Cerebral cortex (tissue), 2 donors: ENCODE results near the genes DOHH, GIPC3 and ATCAY.

DNA sequence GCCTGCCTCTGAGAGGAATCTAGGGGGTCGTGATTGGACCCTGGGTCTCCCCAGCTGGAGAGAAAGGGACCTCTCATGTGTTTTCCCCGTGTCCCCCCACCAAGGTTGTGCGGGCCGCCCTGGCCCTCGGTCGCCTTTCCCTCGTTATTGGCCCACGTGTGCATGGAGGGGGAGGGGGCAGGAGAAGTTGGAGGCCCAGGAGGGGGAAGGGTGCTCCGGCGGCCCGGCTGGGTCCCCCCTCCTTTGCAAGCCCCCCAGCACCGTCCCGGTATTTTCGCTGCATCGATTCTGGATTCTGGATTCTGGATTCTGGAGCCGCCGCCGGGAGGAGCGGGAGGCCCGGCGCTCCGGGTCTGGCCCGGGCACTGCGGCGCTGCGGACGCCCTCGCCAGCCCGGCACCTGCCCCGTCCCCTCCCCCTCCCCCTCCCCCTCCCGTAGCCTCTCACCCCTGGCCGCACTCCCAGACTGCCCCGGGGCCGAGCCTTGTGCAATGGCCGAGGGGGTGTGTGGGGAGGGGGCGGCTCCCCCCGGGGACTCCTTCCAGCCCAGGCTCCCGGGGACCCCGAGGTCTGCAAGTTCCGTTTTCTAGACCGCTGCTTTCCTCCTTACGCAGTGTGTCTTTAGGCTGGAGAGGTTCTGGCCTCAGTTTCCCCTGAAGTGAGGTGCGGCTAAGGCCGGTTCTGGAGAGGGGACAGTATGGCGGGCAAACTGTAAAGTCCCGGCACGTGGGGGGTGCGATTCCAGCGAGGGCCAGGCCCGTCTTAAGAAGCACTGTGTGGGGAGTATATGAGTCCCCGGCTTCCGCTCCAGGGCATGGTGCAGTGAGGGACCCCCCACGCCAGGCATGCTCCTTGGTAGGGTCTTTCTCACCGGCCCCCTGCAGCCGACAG, 926 bp downstream of the NFIC start:
- PRO-cap, 2 experiments: peak in 1 of 2 experiments; most common plus-strand start position 300 of the sequence (in 1); most common minus-strand start position 111 of the sequence (in 1)

GRCh38 chr19:3433239-3433891, 47.0 kb downstream of the SMIM24 start:
- PRO-cap, 2 experiments: no peak in any of the 2 experiments

DNA sequence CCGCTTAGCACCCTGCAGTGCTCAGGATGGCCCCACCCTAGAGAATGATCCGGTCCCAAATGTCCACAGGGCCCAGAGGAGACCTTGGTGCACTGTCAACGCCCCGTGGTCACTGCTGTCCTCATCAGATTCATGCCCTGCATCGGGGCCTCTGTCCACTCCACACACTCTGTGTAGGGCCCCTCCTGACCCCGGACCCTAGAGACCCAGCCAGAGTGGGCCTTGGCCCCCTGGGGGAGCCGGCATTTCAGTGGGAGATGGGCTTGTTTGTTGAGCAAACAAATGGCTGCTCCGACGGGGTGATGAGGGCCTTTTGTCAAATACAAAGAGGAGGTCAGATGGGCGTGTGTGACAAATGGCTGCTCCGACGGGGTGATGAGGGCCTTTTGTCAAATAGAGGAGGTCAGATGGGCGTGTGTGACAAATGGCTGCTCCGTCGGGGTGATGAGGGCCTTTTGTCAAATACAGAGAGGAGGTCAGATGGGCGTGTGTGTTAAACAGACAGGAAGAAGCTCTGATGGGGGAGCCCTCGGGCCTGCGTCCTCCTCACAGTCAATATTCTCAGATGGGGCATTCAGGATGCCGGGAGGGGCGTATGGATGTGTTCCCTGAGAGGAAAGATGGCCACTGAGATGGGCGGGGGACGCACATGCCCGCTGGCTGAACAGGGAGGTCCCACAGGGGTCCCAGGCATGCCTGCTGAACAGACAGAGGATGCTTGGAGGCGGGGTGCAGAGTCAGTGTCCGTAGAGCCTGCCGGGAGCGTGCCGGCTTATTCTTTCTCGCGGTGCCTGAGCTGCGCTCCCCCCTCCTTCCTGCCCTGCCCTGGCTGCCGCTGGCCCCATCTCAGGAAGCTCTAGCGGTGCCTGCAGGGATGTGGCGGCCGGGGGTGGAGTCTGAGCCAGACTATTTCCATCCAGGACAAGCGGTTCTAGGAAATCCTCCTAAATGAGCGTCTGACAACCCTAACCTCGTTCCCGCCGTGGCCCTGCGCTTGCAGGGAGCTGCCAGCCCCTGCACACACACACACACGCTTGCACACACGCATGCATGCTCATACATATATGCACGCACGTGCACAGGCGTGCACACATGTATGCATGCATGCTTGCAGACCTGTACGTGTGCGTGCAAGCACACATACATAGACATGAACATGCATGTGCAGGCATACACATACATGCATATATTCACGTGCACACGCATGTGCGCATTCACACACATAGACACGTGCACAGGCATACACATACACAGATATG, 36.1 kb downstream of the SMIM24 start:
- PRO-cap, 2 experiments: peak in 1 of 2 experiments; most common minus-strand start position 827 of the sequence (in 1)

DNA sequence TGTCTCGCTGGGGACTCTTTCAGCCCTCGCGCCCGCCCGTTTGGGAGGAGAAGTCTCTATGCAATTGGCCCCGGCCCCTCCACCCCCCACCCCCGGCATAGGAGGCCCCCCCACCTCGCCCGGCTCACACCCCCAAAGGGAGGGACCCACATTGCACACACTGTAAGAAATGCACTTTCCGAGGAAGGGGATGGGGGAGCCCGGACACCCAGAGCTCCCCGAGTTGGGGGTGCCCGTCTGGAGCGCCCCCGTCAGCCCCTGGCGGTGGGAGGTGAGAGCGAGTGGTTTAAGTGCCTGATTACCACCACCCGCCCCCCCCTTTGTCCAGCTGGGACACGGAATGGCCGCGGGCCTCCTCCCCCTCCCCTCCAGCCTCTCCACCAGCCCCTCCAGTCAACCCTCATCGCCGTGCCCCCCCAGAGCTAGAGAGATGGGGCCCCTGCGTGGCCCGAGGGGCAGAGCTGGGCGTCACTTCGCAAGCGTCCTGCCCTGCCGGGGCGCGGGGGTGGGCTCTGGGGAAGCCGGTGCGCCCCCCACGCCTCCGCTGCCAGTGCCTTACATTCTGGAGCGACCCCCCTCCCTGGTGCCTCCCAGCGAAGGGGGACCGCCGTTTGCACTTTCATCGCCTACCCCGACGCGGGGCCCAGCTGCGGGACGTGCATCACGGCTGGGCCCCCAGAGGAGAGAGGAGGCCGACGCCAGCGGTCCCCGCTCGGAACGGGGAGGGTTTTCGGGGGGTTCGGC, 16.6 kb downstream of the SMIM24 start:
- PRO-cap, 2 experiments: no peak in any of the 2 experiments

DNA sequence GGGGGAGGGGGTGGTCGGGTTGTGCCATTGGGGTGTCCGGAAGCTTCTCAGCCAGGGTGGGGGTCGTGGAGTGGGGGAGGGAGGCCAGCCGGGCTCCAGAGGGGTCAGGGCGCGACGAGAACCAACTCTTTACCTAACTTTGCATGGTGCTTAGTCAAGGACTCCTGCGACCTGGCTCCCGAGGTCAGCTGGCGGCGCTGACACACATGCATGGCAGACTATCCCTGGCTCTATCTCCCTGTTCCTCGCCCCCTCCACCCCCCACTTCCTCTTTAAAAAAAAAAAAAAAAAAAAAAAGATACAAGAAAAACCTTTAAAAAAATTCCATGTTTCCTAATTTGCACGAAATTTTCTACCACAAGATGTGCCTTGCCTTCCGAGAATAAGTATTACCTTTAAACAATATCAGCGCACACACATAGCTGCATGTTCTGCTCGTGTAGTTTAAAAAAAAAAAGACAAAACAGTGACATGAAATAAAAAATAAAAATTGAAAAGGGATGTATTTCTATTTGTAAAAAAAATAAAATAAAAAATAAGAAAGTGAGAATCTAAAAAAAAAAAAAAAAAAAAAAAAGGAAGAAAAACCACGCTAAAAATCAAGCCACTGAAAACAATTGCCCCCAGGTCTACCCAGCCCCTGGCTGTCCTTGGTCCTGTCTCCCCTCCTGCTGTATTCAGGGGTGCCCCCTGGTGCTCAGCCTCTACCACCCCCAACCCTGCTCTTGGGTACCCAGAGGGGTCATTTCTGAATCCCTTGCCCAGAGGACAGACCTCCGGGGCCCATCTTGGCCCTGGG, 15.2 kb downstream of the SMIM24 start:
- PRO-cap, 2 experiments: no peak in any of the 2 experiments

DNA sequence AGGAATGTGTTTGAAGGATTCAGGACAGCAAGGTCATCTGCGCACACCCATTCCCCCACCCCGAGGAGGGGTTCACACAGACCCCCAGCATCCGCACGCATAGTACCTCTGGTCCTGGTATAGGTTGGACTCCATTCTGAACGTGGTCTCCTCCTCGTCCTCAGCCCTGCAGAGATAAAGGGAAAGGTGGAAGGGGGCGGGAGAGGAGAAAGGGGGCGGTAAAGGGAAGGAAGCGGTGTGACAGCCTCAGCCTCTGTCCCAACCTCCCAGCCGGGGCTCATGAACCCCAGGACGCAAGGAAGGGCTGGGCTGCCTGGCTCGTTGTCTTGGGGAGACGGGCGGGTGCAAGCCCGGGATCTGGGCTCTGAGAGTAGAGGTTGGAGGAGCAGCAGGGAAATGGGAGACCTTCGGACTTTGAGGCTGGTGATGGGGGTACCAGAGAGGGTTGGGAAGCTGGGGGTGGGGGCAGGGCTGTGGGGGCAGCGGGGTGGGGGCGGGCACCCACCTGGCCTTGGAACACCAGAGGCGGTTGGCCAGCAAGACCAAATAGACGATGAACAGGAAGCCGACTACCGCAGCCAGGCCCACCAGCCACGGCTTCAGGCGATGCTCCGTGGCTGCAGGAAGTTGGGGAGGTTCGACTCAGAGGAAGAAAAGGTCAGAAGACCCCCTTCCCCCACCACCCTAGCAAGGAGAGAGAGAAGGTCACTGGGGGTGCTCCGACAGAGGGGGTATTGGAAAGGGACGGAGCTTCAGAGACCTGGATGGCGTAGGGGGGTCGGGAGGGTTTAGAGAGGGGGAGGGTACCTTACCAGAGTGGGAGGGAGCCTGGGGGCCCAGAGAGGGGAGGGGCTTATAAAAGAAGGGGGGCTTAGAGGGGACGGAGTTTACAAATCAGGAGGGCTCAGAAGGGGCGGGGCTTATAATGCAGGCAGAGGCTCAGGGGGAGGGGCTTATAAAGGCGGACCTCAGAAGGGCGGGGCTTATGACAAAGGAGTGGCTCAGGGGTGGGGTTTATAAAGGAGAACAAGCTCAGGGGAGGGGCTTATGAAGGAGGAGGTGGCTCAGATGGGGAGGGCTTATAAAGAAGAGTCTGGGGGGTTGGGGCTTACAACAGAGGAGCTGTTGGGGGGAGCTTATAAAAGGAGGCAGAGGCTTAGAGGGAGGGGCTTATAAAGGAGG, 1.6 kb downstream of the SMIM24 start:
- PRO-cap, 2 experiments: no peak in any of the 2 experiments

- PRO-cap, 2 experiments: no peak in any of the 2 experiments
Measured at GRCh38 chr19:3494592-3494984, 5.9 kb downstream of the DOHH start.

DNA sequence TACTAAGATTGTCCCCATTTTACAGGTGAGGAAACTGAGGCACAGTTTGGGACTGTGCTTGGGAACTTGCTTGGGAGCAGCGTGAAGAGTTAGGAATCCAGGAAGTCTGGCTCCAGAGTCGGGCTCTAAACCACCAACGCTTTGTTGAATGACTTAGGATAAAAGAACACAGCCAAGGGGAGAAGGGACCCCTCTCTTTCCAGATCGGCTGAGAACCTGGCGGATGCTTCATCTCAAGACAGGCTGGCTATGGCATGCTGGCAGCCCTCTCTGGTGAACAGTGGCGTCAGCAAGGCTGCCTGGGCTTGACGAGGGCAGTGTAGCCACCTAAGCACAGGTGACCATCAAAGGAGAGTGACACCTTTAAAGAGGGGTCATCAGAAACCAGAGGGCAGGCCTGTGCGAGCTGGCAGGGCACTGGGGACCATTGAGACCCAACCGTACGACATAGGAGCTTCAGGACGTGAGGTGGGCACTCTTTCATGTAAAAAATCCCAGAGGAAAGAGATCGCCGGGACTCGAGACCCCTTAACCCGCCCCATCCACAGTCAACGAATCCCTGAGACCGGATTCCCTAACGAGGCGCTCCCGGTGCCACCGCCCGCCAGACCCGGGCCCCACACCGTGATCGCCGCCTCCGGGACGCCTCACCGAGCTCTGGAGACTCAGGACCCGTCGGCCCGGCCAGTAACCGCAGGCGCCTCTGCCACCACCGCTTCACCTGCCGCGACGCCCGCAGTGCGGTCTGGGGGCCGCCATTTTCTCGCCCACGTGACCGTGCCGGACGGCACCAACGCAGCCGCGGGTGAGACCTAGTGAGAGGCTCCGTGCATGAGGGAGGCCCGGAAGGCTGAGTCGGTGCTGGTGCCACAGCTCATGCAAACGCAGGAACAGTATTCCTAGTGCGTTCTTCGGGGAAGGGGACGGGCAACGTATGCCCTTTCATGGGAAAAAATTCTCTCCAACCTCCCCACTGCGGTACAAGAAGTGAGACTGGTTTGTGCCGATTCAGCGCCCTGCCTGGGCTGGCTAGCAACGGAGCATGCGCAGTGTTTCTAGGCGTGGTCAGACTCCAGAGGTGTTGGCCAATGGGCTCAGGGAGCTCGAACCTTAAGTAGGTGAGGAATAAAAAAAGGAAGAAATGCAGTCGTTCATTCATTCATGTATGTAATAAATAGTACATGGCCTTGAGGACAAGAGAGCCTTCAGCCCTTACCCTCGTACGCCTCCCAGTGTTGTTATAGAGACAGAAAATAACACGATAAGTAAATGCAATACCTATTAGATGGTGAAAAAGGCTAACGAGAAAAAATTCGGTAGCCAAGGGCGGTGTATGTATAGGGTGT, at the start of gene DOHH:
Gene DOHH, minus strand, starts transcription at position 765 of the 1,346 bp plus-strand sequence.
- PRO-cap, 2 experiments: peak in 1 of 2 experiments; most common plus-strand start position 1,049 of the sequence (in 1); most common minus-strand start position 765 of the sequence (in 1)

- PRO-cap, 2 experiments: no peak in any of the 2 experiments
Measured at GRCh38 chr19:3585066-3585843, at the start of gene GIPC3. TSS of gene GIPC3 (plus strand) at chr19:3585478.

DNA sequence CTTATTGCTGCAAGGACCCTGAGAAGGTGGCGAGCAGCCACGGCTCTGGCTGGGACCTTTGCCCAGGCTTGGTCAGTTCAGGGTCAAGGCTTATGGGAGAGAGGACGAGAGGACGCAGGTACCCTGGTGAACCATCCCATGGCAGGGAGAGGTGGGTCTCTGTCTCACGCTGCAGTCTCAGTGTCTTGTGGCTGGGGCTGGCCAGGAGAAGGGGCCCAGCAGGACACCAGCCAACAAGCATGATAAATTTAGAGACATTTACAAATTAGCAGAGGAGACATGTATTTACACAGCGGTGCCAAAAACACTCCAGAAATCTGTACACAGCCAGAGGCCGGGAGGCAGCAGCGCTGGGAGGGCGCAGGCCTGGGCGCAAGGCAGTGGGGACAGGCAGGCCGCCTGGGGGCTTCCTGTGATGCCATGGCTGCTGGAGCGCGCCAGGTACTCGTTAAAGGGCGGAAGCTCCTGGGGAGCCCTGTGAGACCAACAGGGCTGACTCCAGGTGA, 7.0 kb upstream of the TBXA2R start:
- PRO-cap, 2 experiments: no peak in any of the 2 experiments

DNA sequence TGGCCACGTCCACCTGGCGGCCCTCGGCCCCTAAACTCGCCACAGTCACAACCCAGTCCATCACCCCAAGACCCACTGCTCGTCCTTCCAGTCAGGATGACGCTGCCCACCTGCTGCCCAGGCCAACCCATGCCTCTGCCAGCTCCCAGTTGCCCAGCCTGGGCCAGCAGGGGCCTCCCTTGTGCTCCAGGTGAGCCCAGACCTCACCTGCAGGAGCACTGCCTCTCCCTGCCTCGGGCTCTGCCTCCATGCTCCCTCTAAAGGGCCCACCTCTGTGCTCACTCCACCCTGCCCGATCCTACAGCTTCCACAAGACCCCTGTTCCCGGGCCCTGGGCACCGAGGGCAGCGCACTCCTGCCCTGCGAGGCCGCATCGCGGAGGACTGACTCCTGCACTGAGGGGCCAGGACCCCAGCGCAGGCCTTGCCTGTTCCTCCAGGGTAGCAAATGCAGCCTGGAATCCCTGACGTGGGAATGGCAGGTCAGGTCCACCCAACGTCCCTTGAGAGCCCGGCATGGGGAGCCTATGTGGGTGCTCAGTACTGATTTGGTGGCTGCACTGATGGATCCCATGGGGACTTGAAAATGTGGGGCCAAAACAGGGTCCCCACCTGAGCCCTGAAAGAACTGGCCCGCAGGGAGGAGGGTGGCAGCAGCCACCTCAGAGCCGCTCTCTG, 8.1 kb upstream of the CACTIN start:
- PRO-cap, 2 experiments: no peak in any of the 2 experiments

GRCh38 chr19:3648192-3648812, 21.7 kb upstream of the CACTIN start:
- PRO-cap, 2 experiments: no peak in any of the 2 experiments

DNA sequence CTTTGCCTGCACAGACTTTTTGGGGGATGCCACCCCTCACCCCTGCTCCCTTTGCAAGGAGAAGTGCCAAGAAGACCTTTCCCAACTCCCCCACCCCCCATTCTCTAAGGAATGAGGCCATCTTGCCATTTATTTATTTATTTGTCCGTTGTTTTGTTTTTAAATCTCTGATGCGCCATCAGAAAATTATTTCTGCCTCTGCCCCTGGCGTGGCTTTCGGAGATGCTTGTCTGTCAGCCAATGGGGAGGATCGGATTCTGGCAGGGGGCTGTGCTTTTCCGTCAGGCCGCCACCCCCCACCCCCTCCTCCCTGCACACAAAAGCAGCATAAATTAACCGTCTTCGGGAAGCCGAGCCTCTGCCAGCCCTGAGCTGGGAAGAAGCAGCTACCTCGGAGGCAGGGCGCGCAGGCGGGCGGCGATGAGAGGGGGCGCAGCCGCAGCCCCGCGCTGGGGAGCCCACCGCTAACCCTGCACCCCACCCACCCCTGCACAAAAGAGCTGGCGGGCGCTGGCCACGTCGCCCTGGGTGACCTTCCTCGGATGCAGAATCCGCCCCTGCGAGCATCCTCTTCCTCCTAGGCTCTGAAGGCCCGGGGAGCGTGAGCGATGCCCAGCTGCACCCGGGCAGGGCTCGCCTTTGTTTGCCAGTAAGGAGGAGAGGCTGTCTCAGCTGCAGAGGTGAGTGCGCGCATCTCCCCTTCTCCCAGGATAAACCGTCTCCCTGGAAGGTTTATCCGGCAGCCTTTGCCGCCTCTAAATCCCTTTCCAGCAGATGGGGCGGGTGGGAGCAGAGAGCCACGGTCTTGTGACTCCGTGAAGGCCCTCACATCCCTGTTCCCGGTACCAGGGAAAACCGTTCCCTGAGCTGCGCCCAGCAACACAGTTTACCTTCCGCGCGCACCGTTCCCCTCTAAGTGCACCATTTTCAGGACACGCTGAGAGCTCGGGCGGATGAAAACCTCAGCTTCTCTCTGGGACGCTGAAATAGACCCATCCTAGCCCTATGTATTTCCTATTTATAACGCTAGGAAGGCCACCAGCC, at the start of gene ATCAY:
Gene ATCAY, plus strand, starts transcription at position 357 of the 1,044 bp plus-strand sequence.
- PRO-cap, 2 experiments: peak in 1 of 2 experiments; most common plus-strand start position 357 of the sequence (in 1); most common minus-strand start position 218 of the sequence (in 1)

DNA sequence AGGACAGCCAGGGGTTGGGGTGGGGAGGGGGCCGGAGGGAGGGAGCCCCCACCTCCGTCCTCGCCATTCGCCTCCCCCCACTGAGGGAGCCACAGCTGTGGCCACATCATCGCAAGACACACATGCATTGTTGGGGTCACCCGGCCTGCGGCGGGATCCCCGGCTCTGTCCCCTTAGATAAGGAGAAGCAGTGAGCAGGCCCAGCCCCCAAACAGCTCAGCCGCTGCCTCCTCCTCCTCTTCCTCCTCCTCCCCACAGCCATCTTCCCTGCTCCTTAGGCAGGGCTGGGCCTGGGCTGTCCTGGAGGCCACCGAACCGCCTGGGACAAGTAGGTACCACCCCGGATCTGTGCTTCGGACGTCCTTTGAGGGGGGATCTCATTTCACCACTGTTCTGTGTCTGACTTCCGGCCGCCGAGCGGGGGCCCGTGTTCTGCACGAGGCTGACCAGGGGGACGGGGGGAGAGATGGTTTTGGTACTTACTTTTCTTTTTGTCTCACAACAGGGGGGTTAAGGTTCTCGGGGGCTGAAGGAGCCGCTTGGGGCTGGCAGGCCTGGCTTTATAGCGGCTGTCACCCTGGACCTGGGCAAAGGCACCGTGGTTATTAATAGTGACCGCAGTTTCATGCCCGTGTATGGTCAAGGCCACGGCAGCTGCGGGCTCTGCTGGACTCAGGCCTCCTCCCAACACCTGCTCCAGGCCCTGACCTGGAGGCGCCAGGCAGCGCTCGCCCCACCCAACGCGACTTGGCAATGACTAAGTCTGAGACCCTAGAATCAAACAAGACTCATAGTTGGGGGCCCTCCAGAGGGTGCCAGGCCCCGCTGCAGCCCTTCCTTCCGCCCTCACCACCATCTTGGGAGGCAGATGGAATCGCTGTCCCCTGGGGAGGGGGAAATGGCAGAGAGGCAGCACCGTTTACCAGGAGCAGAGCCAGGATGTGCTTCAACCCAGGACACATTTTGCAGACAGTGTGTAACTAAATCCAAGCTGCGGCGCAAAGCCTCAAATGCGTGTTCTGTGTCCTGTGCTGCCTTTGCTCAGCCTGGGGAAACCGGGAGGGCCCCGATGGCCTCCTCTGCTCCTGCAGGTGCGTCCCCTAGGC, 18.3 kb downstream of the NMRK2 start:
- PRO-cap, 2 experiments: no peak in any of the 2 experiments

DNA sequence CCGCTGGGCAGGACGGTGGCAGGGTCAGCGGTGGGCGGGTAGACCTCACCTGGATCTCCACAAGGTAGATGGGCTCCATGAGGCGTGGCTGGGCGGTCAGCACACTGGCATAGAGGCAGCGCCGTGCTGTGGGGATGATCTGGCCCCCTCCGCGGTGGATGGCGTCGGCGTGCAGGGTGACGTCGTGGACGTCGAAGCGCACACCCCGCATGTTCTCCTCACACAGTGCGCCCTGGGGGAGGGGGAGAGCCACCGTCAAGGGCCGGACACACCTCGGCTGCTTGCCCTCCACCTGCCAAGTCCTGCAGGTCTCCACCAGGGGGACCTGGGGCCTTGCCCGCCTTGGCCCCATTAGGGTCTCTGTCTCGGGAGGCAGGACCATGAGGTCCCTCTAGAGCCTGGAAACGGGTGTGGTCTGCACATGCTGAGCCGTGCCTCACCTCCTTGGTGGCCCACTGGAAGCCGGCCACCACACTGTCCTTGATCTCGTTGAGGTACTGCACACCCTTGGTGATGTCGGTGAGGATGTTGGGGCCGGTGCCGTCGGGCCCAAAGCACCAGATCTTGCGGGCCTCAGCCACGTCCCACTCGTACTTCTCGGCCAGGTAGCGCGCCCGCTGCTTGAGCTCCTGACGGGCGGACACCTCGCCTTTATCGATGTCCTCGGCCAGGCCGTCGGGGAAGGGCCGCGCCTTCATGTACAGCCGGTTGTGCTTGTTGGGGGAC, 6.6 kb upstream of the DAPK3 start:
- PRO-cap, 2 experiments: no peak in any of the 2 experiments

- PRO-cap, 2 experiments: no peak in any of the 2 experiments
Measured at GRCh38 chr19:4032816-4033300, 25.3 kb downstream of the PIAS4 start.

DNA sequence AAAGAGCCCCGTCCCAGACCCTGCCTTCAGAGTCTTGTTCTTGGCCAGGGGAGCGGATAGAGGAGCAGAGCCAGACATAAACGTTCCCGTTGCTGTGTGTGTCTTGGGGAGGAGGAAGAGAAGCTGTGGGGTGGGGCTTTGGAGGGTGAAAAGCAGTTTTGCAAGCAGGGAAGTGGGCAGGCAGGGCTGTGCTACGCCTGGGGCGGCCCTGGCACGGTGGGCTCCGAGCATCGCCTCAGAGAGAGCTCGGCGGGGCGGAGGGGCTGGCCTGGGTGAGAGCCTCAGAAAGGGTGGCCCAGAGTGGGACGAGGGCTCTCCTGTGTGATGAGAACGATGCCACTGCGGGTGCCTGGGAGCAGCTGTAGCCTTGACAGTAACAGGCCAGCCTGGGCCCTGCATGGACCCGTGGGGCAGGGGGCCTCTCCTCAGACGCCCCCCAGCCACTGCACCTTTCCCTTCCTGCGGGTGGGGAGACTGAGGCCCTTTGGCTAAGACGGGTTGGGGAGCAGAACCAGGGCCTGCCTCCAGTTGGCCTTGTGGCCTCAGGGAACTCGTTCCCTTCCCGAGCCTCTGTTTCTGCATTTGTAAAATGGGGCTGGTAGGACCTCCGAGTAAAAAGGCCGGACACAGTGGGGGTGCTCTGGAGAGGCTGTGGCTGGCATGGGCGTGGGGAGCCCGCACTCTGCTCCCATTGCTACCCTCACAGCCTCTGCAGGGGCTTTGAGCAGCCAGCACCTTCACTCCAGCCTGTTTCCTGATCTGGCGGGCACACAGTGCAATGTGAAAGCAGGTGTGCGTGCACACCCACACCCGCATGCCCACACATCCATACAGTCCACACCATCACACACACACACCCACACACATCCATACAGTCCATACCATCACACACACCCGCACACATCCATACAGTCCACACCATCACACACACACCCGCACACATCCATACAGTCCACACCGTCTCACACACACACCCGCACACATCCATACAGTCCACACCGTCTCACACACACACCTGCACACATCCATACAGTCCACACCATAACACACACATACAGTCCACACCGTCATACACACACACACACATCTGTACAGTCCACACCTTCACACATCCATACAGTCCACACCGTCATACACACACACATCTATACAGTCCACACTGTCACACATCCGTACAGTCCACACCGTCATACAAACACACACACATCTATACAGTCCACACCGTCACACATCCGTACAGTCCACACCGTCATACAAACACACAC, 27.8 kb downstream of the PIAS4 start:
- PRO-cap, 2 experiments: no peak in any of the 2 experiments

- PRO-cap, 2 experiments: no peak in any of the 2 experiments
Measured at GRCh38 chr19:4038391-4039418, 28.0 kb downstream of the ZBTB7A start.

DNA sequence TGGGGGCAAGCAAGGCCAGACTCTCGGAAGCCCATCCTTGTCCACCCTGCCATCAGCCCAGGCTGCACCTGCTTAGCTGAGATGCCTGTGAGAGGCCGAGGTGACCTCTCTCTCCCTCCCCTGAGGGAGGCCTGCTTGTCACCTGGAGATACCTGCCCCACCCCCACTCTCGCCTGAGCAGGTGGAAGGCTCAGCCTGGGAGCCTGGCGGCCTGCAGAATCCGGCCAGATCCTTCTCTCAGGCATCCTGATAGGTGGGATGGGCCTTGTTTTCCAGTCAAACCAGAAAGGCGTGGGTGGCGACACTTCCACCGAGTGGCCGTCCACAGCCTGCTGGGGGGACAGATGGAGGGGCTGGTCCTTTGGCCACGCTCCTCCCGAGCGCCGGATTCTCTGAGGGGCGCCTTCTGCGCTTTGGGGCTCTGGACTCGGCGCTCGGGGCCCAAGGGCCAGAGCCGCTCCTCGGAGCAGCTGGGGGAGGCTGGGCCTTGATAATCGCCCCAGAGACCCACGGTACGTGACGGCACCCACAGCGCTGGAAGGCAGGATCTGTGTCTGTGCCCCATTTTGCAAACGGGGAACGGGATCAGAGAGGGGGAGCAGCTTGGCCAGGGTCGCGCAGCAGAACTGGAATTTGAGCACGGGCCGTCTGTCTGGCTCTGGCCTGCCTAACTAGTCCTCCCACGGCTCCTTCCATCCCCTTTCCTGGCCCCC, 4.6 kb downstream of the ZBTB7A start:
- PRO-cap, 2 experiments: no peak in any of the 2 experiments

DNA sequence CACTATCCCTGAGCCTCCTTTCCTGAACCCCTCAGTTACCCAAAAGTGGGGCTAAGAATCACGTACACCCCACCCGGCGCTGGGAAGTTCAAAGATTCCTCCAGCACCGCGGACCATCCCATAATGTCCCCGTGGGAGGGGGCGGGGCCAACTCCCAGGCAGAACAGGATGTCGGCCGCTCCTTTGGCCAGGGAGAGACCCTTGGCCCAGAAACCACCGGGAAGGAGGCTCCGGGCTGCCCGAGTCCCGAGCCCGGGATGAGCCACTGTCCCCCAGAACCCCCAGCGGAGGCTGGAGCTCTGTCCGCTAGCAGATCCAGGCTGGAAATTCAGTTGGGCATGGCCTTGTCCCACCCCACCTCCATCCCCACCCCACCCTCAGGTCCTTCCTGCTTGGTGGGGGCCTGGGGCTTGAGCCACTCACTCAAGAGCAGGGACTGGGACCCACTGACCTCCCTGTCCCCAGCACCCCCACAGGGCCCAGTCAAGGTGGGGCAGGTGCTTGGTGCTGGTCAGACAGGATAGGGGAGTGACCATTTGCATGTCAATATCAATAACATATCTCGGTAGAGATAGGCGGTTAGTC, 11.8 kb upstream of the ZBTB7A start:
- PRO-cap, 2 experiments: no peak in any of the 2 experiments